ENCODE results near the genes RIPPLY1, FRMPD3, PSMD10 and IRS4.

GRCh38 chrX:106038880-106039183 is 305 bp upstream of the SERPINA7 start:
- PRO-cap = no peak

DNA sequence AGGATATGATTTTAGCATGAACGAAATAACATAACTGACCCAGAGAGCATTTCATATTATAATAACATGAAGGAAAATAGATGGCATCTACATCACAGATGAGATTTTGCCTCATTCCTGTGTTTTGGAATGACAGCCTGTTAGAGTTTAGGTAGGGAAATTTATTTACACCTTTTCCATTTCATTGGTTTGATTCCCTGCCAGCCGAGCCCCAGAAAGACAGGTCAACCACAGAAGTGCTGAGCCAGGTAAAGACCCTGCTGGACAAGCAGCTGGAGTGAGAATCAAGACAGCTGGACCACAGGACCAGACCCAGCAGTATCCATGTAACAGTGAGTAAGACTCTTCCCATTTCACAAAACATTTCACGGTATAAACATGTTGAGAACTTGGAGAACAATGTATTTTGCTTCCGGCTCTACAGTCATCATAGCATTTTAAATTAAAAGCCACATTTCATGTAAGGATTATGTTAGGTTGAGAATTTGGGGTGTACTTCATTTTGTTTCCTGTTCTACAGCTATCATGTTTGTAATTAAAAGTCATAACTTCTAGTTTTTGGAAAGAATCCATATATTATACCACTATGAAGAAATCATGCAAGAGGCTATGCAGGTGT is 2.8 kb downstream of the PWWP3B start:
- PRO-cap = no peak

- PRO-cap = no peak
These were observed 33.3 kb downstream of the PWWP3B start for GRCh38 chrX:106201342-106201939.

DNA sequence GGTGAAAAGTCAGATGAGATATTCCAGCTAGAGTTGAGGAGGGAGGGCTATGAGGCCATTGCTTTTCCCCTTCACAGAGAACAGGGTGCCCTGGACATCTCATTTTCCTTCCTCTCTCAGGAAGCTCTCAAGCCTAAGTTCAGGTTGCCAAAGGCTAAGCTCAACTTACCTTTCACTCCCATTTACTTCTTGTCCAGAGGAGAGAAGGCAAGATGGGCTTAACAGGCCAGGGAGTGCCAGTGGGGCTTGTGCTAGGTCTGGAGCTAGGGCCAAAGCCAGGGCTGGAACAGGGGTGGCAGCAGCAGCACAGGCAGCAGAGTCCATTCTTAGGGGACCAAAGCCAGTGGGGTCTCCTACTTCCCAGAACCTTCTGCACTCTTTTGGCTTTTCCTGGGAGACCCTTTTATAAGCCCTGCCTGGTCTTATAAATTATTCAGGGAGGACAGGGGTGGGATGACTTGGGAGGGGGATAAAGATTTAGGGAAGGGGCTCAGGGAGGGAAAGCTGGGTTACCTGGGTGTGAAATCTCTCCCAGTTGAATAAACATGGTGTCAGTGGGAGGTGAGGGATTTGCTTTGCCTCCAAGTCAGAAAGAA is at the start of gene RIPPLY1:
Gene RIPPLY1, minus strand, starts transcription at position 378 of the 596 bp plus-strand sequence.
- PRO-cap = no peak

GRCh38 chrX:106929564-106930187 is 9.5 kb downstream of the CLDN2 start:
- PRO-cap = no peak

DNA sequence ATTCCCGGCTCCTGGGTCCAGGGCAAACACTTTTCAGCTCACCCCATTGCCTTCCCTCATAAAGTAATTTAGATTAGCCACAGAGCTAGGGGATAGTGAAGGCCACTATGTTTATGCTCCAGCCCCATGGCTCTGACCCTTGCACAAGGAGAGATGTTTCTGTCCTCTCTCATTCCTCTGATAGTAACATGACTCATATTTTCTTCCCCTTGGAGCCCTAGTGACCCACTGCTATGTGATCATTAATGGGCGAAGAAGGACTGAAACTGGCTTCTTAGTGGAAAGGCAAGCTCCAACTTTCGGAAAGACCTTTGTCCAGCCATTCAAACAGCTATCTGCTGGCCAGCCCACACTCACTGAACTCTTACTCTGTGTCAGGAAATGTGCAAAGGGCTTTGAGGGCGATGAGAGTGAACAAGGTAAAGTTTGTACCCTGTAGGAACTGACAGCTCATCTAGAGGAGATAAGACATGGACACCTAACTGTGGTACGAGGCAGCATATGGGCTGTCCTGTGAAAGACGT is 12.3 kb downstream of the CLDN2 start:
- PRO-cap = no peak

GRCh38 chrX:106966346-106967037 is 33.5 kb downstream of the MORC4 start:
- PRO-cap = no peak

- PRO-cap = no peak
These were observed at the start of gene FRMPD3 for GRCh38 chrX:107448698-107449730. Gene FRMPD3, plus strand, starts transcription at chrX:107449652.

- PRO-cap = no peak
These were observed 1.7 kb downstream of the FRMPD3 start for GRCh38 chrX:107451123-107451510.

GRCh38 chrX:107654671-107655690 is 26.7 kb downstream of the PRPS1 start:
- PRO-cap = no peak

GRCh38 chrX:107725494-107726401 is 49.8 kb downstream of the TSC22D3 start:
- PRO-cap = no peak

- PRO-cap = no peak
These were observed 15.9 kb downstream of the TSC22D3 start for GRCh38 chrX:107759414-107760328.

GRCh38 chrX:108090863-108091937 is at the start of gene PSMD10:
Gene PSMD10, minus strand, starts transcription at chrX:108091542.
- PRO-cap = unidirectional peak, minus-strand start at chrX:108091219; bidirectional peak, plus-strand start at chrX:108091815, minus-strand start at chrX:108091538

DNA sequence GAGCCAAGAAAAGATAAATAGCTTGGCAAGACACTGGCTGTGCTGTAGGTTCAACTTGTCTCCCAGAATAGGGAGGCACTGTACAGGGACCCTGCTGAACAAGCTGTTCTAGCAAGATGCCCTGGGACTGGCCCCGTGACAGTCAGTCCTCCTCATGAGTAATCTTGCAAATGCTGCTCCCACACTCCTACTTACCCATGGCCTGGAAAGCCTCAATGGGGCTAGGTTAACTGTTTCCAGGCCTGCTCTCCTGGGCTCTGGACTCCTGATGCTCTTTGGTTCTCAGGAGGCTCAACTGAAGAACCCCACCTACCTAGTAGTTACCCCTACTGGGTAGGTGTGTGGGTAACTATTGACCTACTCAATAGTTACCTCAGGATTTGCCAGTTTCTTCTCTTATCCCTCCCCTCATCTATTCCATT is 106.9 kb downstream of the ATG4A start:
- PRO-cap = no peak

GRCh38 chrX:108735144-108735582 is 1.2 kb downstream of the IRS4 start:
- PRO-cap = no peak

DNA sequence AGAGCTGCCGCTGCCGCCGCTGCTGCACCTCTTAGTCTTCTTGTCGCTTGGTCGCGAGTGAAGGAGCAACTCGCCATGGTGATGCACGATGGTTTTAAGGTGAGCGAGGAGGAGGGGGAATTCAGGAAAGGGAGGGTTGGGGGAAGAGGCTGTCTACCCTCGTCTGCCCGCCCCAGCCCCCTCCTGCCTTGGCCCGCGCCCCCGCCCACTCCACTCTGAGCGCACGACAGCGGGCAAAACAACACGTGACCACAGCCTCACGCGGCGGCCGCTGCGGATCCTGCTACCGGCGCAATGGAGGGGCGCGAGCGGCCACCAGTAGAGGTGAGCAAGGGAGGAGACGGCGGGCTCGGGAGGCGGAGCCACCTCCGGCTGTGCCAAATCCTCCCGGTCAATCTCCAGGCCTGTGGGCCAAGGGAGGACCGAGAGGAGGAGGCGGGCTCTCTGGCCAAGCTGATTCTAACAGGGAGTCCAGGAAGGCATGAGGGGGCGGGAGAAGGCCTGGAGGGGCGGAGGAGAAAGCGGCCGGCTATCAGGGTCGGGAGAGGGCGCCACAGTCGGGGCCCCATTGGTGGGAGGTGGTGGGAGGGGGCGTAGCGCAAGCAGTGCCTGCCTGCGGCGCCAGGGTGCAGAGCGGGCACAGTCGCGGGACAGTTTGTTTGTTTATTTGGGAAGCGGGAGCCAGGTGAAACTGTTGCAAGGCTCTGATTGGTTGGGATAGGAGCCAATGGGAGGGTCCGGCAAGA is at the start of gene IRS4:
Gene IRS4, minus strand, starts transcription at position 296 of the 746 bp plus-strand sequence.
- PRO-cap = no peak

- PRO-cap = no peak
These were observed 795 bp upstream of the IRS4 start for GRCh38 chrX:108737014-108737702.

GRCh38 chrX:109537151-109537800 is 632 bp downstream of the NXT2 start:
- PRO-cap = bidirectional peak, plus-strand start at chrX:109537205, minus-strand start at chrX:109537067

GRCh38 chrX:109731823-109733065 is 813 bp downstream of the ACSL4 start:
- PRO-cap = unidirectional peak, plus-strand start at chrX:109732445; unidirectional peak, plus-strand start at chrX:109732513

DNA sequence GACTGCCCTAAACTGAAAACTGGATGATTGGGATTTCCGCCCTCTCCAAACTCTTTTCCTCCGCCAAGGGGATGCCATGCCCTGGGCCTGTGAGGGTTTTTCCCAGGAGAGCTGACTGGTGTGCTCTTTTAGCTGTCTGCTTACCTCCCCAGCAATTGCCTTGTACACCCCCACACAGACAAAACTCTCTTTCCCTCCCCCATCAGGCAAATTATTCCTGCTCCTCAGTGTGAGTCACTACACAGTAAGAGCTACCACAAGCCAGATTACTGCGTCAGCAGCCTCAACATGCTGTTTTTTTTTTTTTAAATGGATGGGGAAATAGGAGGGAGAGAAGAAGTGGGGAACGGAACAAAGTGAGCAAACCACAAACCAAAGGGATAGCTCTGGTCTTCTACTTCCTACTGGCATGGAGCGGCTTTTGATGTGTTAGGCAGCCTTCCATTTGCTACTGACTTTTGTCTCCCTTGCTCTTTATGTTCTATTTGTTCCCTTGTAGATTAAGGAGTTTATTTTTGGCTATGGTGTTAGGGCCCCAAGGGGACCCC is 107.5 kb upstream of the ACSL4 start:
- PRO-cap = bidirectional peak, plus-strand start at position 363 of the sequence, minus-strand start at position 157 of the sequence